Metastatic Liver Carcinoma in the Lung (tissue), 2 donors: Measurements from ENCODE around the genes LRRFIP2, DLEC1 and XYLB.

- PRO-cap, 2 experiments = no peak in any of the 2 experiments
Observed at GRCh38 chr3:33878300-33878808, 79.9 kb downstream of the PDCD6IP start.

DNA sequence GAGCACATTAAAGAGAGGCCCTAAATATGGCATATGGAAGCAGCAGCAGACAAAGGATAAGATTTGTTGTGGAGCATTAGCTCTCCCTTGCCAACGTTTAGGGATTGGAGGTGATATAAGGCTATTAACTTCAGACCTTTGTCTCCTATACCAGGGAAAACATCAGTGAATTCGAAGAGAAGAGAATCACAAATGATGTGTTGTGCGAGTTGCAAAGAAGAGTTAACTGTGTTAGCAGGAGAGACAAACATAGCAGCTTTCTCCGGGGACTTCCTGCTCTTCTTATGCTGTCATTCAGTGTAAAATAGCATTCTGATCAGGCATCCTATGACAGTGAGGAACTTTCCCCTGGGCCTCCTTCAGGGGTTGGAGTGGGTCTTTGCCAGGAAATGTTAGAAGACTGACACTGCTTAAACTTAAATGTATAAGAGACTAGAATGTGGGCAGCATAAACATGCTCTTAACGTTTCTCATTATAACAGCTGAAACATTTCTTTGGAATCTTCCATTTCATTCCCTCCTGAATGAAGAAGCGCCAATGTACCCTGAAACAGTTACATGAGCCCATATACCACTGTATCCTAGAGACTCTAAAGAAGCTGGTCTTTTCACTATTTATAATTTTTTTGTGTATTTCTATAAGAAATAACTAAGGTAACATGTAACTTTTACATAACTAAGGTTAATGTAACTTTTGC lies 782.7 kb upstream of the ARPP21 start:
- PRO-cap, 2 experiments = no peak in any of the 2 experiments

DNA sequence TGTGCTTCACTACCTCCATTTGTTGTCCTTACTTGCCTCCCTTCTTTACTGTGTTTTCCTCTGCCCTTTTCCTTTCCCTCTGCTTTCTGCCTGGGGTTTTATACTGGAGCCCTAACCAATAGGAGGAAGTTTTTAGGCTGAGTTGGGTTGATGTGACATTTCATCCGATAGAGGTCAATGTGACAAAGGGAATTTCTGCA lies 153.1 kb upstream of the ARPP21 start:
- PRO-cap, 2 experiments = no peak in any of the 2 experiments

GRCh38 chr3:35642007-35642428 lies 2.7 kb downstream of the ARPP21 start:
- PRO-cap, 2 experiments = no peak in any of the 2 experiments

DNA sequence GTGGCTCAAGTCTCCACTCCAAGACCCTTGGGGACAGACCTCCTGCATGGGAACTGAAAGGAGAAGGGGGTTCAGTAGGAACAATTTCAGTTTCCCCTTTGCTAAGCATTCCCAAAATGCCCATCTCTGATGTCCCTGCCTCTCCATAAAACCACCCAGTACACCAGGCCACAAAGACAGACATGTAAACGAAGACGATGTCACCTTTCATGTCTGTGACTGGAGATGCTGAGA lies 146.1 kb downstream of the DCLK3 start:
- PRO-cap, 2 experiments = no peak in any of the 2 experiments

- PRO-cap, 2 experiments = no peak in any of the 2 experiments
Observed at GRCh38 chr3:37048054-37049006, 55.0 kb downstream of the MLH1 start.

- PRO-cap, 2 experiments = no peak in any of the 2 experiments
Observed at GRCh38 chr3:37063471-37063991, 70.2 kb downstream of the MLH1 start.

DNA sequence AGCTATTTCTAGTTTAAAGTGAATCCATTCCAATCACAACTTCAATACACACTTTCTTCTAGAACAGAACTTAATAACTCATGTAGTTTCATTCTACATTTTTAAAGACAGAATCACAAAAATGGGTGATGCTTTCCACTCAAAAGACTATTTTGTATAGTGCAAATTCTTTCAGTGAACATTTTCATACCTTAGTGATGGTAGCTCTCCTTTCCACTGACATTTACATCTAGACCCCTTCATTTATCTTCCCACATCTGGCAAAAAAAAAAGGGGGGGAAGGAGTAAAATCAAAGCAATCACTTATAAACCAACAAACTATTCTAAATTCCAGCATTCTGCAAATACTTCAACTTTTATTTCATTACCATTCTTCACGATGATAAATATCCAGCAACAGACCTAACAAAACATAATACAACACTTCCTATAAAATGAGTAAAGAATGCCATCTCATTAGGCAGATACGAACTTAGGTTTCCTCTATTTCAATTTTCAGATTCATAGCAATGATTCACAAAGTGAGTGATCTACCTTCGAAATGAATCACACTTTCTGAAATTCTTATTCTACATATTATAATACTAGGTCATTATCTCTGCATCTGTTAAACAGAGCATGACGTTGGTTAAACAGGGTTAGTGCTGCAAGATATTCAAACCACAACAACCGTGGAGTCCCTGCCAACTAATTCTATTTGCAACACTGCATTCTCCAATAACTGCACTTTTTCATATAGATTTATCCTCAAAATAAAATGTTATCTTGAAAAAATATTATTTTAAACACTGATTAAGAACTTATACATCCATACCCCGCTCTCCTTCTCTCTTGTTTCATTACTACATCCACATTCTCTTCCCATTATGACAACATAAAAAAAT lies at the start of gene LRRFIP2:
Gene LRRFIP2, minus strand, starts transcription at position 234 of the 884 bp plus-strand sequence.
- PRO-cap, 2 experiments = peak in 1 of 2 experiments; most common plus-strand start position 663 of the sequence (in 1); most common minus-strand start position 546 of the sequence (in 1)

GRCh38 chr3:37275471-37275686 lies 32.3 kb downstream of the GOLGA4 start:
- PRO-cap, 2 experiments = no peak in any of the 2 experiments

DNA sequence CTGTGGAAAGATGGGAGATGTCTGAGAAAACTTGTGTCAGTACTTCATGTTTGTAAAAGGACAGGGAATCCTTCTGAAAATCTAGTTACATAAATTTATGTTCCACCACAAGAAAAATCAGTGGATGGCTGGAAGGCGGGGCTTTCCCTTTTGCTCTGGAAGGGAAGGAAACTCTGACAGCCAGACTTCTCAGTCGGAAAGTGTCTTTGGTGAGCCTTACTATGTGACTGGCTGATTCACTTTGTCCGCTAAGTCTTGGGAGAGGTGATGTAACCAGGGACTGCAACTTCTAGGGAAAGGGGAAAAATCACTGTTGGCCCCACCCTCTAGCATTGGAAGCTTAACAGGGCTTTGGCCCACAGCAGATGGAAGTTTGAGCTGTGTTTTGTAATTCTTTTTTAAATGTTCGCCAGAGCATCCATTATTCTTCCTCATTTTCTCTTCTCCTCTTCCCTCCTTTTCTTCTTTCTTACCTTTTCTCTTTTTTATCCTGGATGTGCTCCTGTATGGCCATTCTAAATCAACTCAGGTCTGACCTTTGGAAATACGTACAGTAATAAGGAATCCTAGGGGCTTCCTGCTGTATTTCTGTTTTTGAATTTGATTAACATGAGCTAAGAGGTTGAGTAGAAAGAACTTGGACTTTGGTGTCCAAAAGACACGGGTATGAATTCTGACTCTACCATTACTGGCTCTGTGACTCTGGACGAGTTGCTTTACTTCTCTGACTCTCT lies 128.4 kb downstream of the ITGA9 start:
- PRO-cap, 2 experiments = no peak in any of the 2 experiments

DNA sequence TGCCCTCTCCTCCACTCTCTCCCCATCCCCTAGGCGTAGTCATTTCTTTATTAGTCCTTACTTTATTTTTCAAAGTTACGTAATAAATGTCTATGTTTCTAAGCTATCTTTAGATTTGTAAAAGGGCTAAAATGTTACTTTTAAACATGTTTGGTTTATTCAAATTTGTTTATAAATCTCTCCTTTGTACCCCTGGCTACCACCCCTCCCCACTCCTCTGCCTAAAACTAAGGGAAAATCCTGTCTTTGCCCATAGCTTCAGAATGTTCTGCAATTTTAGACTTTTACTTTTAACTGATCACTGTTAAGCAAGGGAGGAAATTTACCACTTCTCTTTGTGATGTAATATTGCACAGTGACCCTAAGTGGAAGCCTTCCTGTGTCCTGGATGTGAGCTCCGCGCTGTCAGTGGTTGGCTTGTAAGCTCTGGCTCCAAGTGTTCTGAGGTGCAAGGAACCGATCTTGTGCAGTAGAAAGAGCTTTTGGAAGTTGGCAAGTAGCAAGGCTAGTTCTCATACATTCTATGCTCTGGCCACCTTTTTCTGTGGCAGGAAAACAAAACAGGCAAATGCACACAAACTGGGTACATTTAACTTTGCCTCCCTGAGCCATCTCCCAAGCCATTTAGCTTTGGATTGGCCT lies 10.5 kb upstream of the VILL start:
- PRO-cap, 2 experiments = no peak in any of the 2 experiments

GRCh38 chr3:38007757-38008789 lies 17.5 kb downstream of the VILL start:
- PRO-cap, 2 experiments = no peak in any of the 2 experiments

GRCh38 chr3:38039022-38039847 lies at the start of gene DLEC1:
Gene DLEC1 (plus strand): TSS chr3:38039208.
- PRO-cap, 2 experiments = no peak in any of the 2 experiments

- PRO-cap, 2 experiments = no peak in any of the 2 experiments
Observed at GRCh38 chr3:38125247-38126110, 11.4 kb downstream of the ACAA1 start.

GRCh38 chr3:38137812-38138378 lies 566 bp upstream of the MYD88 start:
- PRO-cap, 2 experiments = no peak in any of the 2 experiments

DNA sequence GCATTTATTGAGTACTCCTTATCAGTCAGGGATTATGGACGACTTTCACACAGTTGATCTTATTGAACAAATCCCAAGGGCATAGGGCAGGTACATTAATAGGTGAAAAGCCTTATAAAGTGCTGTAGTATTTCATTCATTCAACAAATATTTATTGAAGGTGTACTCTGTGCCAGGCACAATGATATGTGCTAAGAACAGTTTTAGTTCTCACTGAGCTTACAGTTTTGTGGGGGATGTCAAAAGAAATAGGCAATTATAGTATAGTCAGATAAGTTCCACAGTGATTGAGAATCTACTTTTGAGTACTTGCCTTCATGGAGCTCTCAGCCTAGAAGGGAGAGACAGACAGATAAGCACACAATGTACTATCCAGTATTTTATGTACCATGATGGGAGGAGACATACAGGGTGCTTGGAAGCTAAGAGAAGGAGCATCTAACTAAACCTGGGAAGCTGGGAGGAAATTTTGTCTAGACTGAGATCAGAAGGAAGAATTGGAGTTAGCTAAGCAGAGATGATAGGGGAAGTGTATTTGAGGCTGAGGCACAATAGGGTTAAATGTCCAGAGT lies 24.3 kb downstream of the OXSR1 start:
- PRO-cap, 2 experiments = no peak in any of the 2 experiments

DNA sequence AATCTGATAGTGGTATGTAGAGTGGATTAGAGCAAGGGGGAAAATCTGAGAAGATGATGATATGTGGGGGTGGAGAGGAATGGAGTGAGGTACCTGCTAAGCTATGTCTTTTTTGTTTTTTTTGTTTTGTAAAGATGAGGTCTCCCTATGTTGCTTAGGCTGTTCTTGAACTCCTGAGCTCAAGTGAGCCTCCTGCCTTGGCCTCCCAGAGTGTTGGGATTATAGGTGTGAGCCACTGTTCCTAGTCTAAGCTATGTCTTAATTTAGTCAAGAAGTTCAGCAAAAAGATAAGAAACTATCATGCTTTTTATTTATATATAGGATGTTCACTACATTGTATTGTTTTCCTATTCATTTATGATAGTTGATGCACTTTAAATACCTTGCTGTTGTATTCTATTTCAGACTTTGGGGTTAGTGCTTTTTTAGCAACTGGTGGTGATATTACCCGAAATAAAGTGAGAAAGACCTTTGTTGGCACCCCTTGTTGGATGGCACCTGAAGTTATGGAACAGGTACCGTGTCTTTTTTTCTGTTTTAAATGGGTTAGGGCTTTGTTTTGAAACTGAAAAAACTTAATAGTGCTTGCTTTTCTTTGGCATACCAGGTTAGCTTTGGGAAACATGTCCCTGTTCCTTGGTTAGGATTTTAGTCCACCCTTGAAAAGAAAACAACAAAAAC lies 44.3 kb upstream of the SLC22A13 start:
- PRO-cap, 2 experiments = no peak in any of the 2 experiments

DNA sequence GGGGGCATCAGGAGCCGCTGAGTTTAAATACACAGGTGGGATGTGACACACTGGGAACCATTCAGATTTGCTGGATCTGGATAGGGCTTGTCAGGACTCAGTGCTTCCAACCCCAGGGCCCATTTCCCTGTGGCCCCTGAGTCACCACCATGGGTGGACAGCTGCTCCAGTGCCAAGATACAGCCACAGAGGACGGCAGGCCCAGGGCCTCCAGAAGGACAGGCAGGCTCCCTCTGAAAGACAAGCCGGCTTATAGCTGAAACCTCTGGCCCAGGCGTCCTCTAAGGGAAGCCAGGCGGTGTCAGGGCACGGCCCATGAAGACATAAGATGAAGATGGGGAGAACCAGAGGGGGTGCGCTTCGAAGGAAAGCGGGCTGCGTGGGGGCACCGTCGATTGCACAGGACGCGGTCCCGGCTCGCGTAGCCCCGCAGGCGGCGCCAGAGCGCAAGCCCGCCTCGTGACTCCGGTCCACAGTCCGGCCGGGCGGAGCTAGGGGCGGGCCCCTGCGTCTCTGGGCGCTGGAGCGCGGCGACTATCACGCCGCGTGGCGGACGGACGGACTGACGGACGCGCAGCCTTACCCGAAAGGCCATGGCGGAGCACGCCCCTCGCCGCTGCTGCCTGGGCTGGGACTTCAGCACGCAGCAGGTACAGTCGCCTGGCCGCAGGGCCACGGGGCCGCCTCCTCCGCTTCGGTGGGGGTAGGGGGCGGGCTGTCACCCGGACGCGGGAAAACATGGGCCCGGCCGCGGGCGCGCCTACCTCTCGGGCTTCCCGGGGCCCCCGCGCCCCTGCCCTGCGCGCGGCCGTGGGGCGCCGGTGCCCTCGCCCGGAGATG lies at the start of gene XYLB:
Gene XYLB, plus strand, starts transcription at position 510 of the 840 bp plus-strand sequence.
- PRO-cap, 2 experiments = peak in 2 of 2 experiments; most common plus-strand start position 540 of the sequence (in 2); most common minus-strand start position 399 of the sequence (in 1)

DNA sequence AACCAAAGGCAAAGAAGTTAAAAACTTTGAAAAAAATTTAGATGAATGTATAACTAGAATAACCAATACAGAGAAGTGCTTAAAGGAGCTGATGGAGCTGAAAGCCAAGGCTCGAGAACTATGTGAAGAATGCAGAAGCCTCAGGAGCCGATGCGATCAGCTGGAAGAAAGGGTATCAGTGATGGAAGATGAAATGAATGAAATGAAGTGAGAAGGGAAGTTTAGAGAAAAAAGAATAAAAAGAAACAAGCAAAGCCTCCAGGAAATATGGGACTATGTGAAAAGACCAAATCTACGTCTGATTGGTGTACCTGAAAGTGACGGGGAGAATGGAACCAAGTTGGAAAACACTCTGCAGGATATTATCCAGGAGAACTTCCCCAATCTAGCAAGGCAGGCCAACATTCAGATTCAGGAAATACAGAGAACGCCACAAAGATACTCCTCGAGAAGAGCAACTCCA lies 47.1 kb upstream of the ACVR2B start:
- PRO-cap, 2 experiments = no peak in any of the 2 experiments

GRCh38 chr3:38453007-38453443 lies 665 bp upstream of the ACVR2B start:
- PRO-cap, 2 experiments = no peak in any of the 2 experiments